ENCODE results near the genes EPB41L2, AKAP7 and TCF21.

GRCh38 chr6:131023892-131024303 is 39.1 kb downstream of the EPB41L2 start:
- PRO-cap, result unidirectional peak, plus-strand start at chr6:131024025
- RAMPAGE, long total RNA, 4 experiments, result no peak in any of the 4 experiments

DNA sequence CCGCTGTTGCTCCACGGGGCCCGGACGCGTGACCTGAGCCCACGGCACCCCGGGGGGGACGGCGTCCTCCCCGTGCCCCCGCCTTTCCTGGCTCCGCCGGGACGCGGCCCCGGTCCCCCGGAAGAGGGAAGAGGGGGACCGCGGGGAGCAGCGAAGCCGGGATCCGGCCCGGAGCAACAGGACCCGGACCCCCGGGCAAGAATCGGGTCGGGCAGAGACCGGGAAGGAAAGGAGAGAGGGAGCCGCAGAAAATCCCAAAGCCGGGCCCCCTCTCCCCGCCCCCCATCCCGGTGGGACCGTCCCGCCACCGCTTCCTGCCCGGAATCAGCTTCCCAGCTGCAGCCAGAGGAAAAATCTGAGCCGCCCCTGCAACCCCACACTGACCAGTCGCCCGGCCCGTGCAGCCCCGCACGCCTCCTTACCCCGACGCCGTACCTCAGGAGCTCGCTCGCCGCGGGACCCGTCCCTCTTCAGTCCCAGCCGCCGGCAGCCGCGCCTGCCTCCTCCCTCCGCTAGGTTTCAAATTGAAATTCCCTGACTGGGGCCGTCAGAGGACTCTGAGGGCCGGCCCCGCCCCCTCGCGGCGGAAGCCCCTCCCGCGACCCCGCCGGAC is at the start of gene EPB41L2:
EPB41L2 (minus strand) TSS at position 526 of the 613 bp plus-strand sequence.
- PRO-cap, result unidirectional peak, minus-strand start at position 33 of the sequence; bidirectional peak, plus-strand start outside the sequence, minus-strand start at position 526 of the sequence
- RAMPAGE, long total RNA, 4 experiments, result start-site peak on the minus strand in 4 of 4 experiments, centred at positions 489 to 525 of the sequence, 317 to 1,311 reads per replicate

DNA sequence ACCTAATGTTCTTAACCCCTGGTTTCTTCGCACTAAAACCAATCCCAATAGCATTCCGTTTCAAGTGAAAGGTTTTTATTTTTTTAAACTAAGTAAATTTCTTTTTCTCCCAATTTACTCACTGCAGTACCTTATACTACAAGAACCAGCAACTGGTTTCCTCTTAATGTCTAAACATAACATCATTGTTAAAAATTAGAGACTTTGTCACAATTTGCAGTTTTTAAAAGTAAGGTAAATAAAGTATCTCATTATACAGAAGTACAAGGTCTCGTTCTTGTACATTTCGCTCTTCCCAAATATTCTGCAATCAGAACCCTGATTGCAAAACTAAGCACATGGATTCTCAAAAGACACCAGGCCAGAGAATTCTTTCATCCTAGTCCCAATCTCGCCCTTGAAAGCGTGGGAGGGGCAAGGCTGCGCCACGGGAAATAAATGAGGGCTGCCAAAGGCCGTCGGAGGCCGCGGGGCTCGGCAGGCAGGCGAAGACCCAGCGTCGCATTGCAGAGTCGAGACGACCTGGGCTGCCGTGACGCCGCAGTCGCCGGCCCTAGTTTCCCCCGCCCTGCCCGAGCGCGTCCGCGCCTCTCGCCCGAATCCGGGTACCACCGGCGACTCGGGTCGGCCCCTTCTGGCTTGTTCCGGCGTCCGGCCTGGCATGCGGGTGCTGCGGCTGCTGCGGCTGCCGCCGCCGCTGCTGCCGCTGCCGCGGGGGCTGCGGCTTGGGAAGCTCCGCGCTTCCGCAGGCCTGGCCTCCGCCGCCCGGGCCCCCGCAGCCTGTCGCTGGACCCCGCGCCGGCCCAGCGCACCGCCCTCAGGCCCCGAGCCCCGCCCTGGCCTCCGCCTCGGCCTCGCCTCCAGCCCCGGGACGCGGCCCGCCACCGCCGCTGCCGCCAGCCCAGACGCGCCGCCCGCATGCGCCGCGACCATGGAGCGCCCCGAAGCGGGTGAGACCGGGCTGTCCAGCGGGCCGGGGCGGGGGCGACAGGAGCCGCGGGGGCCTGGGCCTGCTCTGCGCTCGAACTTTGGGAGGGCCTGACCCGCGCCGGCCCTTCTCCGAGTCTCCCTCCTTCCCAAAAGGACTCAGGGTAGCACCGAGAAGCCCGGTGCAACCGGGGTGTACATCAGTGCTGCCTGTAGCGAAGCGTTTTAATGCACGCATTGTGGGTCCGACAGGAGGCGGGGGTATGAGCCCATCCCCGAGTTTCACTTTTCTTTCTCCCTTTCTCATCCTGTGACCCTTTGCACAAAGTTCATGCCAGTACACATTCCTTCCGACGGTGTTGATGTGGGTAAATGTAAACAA is at the start of gene AKAP7:
AKAP7 (plus strand) TSS at position 635 of the 1,309 bp plus-strand sequence.
- PRO-cap, result unidirectional peak, plus-strand start at position 464 of the sequence; bidirectional peak, plus-strand start at position 504 of the sequence, minus-strand start at position 524 of the sequence; bidirectional peak, plus-strand start at position 642 of the sequence, minus-strand start at position 727 of the sequence
- RAMPAGE, long total RNA, 4 experiments, result start-site peak on the plus strand in 2 of 4 experiments, centred at positions 887 to 907 of the sequence, 8 to 24 reads per replicate

DNA sequence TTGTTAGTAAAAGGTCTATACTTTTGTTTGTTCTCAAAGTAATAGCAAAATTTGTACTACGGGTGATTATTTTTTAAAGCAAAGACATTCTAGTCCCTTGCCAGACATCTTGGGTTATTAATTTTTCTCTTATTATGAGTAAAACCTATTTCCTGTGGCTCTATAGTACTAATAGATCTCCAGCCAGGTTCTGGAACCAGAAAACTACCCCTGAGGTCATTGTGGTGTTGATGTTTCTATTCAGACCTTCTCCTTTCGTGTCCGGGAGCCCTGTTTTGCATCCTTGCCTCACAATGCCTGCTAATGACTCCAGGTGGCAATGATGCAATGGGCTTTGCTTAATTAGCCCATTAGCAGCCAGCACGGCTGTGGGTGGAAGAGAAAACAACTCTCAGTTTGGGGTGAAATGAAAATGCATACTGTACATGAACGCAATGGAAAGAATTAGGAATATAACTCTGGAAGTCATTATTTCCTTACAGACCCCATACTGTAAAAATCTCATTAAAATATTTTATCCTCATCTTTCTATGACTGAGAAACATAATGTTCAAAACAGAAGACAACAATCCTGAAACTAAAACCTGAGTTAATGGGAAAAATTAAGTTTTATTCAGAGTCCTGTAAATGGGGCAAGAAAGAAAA is 62.9 kb upstream of the ARG1 start:
- PRO-cap, result no peak
- RAMPAGE, long total RNA, 4 experiments, result no peak in any of the 4 experiments

- PRO-cap, result no peak
- RAMPAGE, long total RNA, 4 experiments, result no peak in any of the 4 experiments
These were observed 2.8 kb downstream of the ARG1 start for GRCh38 chr6:131575785-131576302.

GRCh38 chr6:131581487-131581814 is 8.4 kb downstream of the ARG1 start:
- PRO-cap, result no peak
- RAMPAGE, long total RNA, 4 experiments, result no peak in any of the 4 experiments

- PRO-cap, result no peak
- RAMPAGE, long total RNA, 4 experiments, result no peak in any of the 4 experiments
These were observed 38.5 kb downstream of the ENPP1 start for GRCh38 chr6:131846227-131846838.

- PRO-cap, result no peak
- RAMPAGE, long total RNA, 4 experiments, result no peak in any of the 4 experiments
These were observed 37.1 kb downstream of the MOXD1 start for GRCh38 chr6:132364175-132364624.

DNA sequence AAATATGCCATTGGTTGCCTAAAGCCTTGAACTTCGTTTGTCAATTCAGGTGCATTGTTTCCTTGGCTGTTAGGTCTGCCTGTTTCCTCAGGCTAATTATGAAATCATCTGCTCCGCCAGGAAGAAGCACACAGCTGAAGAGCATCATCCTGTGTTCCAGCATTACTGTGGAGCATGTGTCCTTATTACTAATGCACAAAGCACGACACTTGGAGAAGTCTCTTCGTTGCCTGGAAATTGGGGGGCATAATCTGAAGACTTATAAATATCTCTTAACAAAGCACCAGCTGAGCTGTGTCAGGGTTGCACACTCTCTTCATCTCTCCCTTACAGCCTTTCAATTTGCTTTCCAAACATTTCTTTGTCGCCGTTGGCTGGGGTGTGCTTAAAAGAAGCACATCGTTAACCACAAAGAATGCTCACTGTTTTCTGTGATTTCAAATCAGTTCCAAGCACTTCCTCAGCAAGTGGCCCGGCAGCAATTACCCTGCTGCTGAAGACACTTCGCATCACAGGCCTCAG is 9.5 kb downstream of the MOXD1 start:
- PRO-cap, result unidirectional peak, plus-strand start at position 455 of the sequence
- RAMPAGE, long total RNA, 4 experiments, result no peak in any of the 4 experiments

- PRO-cap, result no peak
- RAMPAGE, long total RNA, 4 experiments, result no peak in any of the 4 experiments
These were observed 1.5 kb downstream of the MOXD1 start for GRCh38 chr6:132399700-132400215.

DNA sequence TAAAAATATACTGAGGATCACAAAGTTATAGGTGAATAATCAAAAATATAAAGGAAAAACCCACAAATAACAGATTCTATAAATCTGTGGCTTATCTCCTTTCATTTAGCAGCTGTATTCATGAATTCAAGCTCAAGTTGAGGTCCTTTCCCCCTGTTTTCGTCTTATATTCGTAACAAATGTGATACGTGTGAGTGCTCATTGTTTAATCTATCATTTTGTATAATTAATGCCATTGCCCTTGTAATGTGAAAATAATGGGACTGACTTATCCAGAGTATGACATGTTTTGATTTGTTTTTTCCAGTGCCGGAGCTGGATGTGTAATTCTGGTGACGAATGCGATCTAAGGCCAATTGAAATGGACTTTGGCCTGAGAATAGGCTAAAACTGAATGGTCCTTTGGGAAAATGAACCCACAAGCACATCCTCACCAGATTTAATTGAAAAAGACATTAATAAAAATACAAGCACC is 6.5 kb upstream of the TAAR5 start:
- PRO-cap, result no peak
- RAMPAGE, long total RNA, 4 experiments, result no peak in any of the 4 experiments

DNA sequence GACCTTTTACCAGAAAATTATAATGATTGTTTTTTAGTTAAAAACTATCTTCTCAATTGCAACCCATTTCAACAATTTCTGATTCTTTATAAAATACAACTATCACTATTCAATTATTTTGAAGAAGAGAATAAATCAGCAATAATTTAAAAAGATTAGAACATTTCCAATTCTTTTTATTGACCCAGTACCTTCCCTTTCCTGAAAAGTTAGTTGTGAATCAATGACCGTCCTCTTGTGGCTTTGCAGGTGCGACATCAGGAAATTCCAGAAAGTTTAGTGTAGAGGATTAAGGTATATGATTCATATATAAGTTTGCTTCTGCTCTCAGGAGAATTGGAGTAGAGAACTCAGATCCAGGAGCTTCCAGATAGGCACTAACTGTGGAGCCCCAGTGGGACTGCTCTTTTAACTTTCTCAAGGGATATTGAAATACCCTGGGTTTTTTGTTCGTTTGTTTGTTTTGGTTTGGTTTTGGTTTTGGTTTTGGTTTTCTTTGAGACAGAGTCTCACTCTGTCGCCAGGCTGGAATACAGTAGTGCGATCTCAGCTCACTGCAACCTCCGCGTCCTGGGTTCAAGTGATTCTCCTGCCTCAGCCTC is 9.6 kb downstream of the TAAR2 start:
- PRO-cap, result no peak
- RAMPAGE, long total RNA, 4 experiments, result no peak in any of the 4 experiments

- PRO-cap, result no peak
- RAMPAGE, long total RNA, 4 experiments, result no peak in any of the 4 experiments
These were observed 606 bp upstream of the TAAR2 start for GRCh38 chr6:132624715-132625047.

DNA sequence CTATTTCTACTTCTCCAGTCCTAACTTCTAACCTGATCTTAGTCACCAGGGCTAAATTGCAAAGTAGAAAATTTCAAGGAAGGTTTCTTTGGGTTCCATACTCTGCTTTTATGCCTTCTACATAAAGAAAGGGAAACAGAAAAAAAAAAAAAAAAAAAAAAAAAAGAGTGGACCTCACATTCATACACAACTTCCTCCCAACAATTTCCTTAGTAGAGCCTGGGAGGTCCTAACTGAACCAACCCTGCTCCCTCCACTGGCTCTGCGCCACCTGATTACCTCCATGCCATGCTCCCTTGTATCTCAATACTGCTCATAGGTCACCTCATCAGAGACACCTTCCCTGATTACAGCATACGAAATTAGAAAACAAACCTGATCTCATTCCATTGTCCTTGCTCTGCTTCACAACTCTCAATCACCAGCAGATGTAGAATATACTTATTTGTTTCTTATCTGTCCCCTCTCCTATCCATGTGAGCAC is 134.3 kb upstream of the EYA4 start:
- PRO-cap, result no peak
- RAMPAGE, long total RNA, 4 experiments, result no peak in any of the 4 experiments

DNA sequence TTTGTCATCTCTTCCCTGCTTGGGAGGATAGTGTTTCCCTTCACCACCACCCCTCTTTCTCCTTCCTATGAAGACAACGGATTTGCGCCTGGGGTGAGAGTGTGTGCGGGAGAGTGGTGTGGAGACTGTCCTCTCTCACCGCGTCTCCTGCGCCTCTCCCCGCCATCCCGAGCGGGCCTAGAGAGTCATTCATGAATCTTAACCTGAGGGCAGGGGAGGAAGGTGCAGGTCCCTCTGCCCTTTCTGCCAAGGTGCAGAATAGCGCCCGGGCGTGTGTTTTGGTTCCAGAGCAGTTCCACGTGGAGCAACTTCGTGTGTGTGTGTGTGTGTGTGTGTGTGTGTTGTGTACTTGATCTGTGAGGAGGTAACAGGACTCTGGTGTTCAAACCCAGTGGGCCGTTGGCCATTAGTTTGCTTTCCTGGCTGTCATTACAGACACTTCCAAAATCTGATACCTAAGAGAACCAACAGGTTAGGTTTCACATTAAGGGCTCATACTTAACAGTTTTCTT is 1.7 kb downstream of the EYA4 start:
- PRO-cap, result no peak
- RAMPAGE, long total RNA, 4 experiments, result no peak in any of the 4 experiments

- PRO-cap, result no peak
- RAMPAGE, long total RNA, 4 experiments, result no peak in any of the 4 experiments
These were observed 265.9 kb upstream of the TCF21 start for GRCh38 chr6:133623080-133623432.

- PRO-cap, result bidirectional peak, plus-strand start at chr6:133749701, minus-strand start at chr6:133749562
- RAMPAGE, long total RNA, 4 experiments, result no peak in any of the 4 experiments
These were observed 139.5 kb upstream of the TCF21 start for GRCh38 chr6:133749172-133750028.

- PRO-cap, result bidirectional peak, plus-strand start at chr6:133888908, minus-strand start at chr6:133888796; bidirectional peak, plus-strand start at chr6:133889113, minus-strand start at chr6:133889216
- RAMPAGE, long total RNA, 4 experiments, result start-site peak on the plus strand in 3 of 4 experiments, at chr6:133889123-133889156 at its widest, 26 to 216 reads per replicate; start-site peak on the minus strand in 2 of 4 experiments, at chr6:133888967-133889050 at its widest, 15 to 17 reads per replicate
These were observed at the start of gene TCF21 for GRCh38 chr6:133888681-133889623. TCF21 (plus strand) TSS chr6:133889113.

DNA sequence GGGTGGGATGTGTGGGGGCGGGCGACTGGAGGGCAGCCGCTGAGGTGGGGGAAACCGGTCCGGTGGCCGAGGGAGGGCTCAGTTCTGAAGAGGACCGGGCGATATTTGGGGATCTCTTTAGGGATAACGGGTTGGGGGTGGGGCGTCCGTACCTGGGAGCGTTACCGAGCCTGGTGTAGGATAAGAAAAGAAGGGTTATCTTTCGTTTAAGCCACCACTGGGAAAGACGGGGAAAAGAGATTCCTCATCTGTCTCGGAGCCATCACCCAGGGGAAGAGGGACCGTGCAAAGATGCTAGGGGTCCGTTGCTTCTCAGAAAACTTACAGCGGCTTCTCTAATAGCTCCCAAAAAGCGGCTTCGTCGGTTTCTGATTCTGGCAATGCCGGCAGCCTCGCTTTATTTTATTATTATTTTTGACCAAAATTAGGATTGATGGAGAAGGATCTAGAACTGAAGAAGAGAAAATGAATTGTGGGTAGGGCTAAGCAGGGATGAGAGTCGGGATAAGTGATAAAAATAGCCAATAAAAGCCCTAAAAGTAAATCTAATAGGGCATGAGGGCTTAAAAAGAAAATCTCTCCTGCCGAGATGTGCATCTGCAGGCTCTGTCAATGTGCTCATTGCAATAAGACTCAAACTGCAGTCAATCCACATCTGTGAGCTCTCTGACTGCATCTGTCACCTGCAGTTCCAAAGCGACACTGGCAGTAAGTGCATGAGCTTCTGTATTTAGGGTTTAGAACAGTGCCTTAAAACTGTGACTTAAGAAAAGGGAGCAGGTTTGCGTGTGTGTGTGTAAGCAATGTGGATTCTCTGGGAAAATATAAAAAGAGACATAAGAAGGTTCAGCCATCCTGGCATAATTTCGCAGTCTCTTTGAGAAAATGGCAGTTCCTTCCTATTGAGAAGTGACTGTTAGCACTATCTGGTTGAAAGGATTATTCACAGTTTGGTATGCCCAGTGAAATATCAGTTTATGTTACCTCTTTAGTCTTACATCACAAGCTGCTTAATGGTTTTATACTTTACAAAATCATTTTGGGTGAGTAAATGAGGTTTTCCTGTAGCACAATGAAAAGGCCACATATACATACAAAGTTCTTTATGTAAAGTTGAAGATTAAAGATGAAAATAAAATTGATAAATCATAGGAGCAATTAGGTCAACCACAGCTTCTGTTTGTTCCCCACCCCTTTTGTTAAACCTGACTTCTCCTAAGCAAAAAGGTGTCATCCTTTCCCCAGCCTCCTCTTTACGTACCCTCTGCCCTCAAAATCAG is 956 bp downstream of the TBPL1 start:
- PRO-cap, result no peak
- RAMPAGE, long total RNA, 4 experiments, result no peak in any of the 4 experiments

GRCh38 chr6:133990593-133991804 is 38.0 kb downstream of the TBPL1 start:
- PRO-cap, result no peak
- RAMPAGE, long total RNA, 4 experiments, result no peak in any of the 4 experiments